ENCODE measurements around the genes PRMT1, CPT1C and IZUMO2.

GRCh38 chr19:49676911-49677850, at the start of gene PRMT1:
Gene PRMT1 (plus strand): TSS chr19:49677271.
- PRO-cap: bidirectional peak, plus-strand start at chr19:49677235, minus-strand start at chr19:49677272

GRCh38 chr19:49690848-49691742, at the start of gene CPT1C:
Gene CPT1C (plus strand): TSS chr19:49691116.
- PRO-cap: no peak

GRCh38 chr19:49718423-49718980, 27.6 kb downstream of the CPT1C start:
- PRO-cap: no peak

DNA sequence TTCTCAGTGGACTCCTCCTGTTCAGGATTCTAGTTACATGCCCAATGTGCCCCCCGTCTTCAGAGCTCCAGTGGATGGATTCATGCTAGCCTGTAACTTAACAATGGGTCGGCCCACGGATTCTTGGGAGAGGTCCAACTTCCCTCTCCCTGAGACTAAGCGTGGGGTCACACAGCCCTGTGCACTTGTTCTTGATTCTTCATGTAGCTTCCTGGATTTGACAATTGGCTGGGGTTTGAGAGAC, 246 bp upstream of the TSKS start:
- PRO-cap: no peak

DNA sequence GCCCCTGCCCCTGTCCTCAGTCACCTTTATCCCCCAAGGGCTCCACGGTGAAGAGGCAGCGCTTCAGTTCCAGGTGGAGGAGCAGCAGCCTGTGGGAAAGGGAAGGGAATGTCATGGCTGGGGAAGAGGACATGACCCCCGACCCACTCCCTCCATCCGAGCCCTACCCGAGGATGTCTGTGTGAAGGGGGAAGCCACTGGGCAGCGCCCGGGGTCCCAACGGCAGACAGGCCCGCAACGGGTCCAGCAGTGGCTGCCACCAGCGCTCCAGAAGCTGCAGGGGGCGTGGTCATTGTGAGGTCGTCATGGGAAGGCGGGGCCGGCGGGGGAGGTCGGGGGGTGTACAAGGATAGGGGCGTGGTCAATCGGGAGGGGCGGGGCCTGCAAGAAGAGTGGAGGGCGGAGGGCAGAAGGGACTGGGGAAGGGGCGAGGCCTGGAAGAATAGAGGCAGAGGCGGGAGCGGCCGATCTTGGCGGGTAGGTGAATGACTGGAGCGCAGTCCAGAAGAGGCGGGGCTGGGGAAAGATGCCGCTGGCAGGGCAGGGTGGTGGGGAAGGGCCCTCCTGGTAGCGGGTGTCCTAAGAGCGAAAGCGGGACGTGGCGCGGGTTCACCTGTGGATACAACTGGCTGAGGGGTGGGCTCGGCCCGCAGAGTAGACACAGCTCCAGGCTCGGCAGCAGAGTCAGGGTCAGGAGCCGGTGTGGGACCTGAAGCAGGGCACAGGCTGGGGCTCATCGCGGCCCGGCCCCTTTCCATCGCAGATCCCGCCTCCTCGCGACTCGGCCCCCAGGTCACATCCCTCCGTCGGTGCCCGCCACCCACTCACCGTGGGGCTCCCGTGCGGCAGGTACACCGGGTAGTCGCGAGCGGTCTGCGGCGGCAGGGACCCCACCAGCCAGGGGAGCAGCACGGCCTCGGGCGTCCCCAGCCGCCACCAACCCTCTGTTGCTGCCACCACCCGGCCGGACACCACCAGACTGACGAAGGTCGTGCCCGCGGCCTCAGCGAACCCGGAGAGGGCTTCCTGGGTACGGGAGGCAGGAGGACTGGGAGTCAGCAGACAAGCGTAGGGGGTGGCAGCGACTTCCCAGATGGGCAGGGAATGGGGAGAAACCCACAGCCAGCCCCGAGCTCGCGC, 4.2 kb downstream of the FUZ start:
- PRO-cap: no peak

GRCh38 chr19:49809690-49809821, 3.5 kb downstream of the FUZ start:
- PRO-cap: no peak

GRCh38 chr19:49812599-49812990, 497 bp downstream of the FUZ start:
- PRO-cap: no peak

- PRO-cap: no peak
Observed at GRCh38 chr19:49828963-49829319, 10.9 kb downstream of the MED25 start.

DNA sequence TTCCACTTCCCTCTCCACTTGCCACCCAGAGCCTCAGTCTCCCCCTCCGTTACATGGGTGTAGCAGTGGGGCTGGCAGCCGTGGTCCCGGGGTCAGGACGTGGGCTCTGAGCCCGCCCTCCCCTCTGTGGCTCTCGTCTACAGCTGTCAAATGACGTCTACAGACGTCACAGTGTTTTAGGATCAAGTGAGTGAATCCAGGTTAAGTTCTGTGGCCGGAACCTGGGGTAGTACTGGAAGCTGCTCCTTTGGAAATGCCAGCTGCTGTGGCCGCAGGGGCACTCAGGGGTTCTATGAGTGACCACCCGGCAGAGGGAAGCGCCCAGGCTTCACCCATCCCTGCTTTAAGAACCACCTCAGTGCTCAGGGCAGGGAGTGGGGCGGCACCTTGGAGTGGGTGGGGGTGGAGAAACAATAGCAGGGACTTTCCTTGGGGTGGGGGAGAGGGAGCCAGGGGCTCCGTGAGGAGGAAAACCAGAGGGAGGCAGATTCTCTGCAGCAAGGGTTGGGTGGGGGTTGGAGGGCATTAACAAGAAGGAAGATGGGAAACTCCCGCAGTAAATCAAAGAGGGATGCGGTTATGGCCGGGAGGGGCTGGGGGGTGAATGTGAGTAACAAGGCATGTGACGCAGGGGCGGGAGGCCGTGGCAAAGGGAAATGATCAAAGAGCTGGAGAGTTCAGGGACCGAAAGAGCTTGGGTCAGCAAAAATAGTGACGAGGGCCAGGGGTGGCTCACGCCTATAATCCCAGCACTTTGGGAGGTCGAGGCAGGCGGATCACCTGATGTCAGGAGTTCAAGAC, 836 bp upstream of the IL4I1 start:
- PRO-cap: no peak

DNA sequence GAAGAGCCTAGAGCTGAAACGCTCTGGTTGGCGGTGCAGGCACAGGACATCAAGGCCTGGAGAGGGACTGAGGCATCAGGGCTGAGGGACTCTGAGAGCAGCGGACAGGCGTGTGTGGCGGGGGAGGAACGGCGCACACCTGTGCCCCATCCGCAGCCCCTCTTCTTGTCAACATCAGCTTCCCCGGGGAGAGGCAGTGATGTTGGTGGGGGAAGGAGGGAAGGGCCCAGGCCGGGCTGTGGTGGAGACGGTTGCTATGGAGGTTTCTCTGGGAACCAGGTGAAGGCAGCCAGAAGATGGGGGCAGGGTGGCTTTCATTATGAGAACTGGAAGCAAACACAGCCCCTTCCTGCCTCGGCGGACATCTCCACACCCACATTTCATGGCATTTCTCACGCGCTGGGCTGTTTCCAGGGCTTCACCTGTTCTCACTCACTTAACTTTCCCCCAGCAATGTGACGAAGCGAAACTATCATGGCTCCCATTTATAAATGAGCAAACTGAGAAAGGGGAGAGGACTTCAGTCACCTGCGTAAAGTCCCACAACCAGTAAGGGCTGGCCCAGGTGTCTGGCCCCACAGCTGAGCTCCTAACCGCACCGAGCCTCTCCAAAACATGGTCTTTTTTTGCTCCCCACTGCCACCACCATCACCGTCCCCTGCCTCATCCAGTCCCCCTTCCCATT, 8.1 kb upstream of the ATF5 start:
- PRO-cap: bidirectional peak, plus-strand start at position 222 of the sequence, minus-strand start at position 173 of the sequence; bidirectional peak, plus-strand start at position 523 of the sequence, minus-strand start at position 457 of the sequence

- PRO-cap: no peak
Observed at GRCh38 chr19:49928567-49928997, 423 bp upstream of the ATF5 start.

GRCh38 chr19:49930376-49931639, 1.5 kb upstream of the NUP62 start:
- PRO-cap: no peak

DNA sequence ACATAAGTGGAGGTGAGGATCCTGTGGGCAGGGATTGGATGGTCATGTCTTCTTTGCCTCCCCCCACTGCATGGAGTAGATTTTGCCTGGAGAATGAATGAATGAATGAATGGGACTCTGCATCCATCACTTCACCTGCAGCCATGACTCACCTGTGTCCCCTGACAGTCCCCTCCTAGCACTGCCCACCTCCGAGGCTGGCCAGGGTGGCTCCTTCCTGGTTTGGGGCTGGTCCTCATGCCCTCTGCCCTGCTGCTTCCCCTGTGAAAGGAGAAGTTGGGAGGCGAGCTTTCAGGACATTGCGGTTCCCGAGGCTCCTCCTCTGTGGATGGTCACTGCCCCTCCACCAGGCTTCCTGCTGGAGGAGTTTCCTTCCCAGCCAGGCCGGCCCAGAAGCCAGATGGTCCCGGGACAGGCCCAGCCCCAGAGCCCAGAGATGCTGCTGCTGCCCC, 8.3 kb upstream of the SIGLEC11 start:
- PRO-cap: no peak

DNA sequence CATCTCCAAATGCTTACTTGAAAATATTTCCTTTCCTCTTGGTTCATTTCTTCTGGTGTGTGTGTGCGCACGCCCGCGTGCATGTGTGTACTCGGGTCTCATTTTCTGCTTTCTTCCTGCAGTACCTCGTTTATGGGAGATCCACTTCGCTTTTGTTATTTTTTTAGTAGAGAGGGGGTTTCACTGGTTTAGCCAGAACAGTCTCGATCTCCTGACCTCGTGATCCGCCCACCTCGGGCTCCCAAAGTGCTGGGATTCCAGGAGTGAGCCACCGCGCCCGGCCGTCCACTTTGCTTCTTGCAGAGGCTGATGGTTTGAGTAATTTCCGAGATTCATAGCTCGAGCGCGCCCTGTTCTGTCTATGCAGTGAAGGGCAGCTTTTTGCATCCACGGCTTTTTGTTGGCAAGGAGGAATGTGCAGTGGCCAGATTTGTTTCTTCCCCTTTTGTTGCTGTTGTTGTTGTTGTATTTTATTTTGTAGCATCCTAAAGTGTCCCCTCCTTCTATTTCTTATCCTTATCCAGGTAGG, 26.0 kb downstream of the IZUMO2 start:
- PRO-cap: no peak

- PRO-cap: no peak
Observed at GRCh38 chr19:50162908-50163539, at the start of gene IZUMO2. Gene IZUMO2 (minus strand): TSS chr19:50163281.

GRCh38 chr19:50187572-50188367, 15.7 kb upstream of the MYH14 start:
- PRO-cap: no peak

GRCh38 chr19:50267862-50268411, 61.2 kb downstream of the KCNC3 start:
- PRO-cap: no peak

GRCh38 chr19:50290699-50291168, 38.4 kb downstream of the KCNC3 start:
- PRO-cap: no peak

GRCh38 chr19:50347091-50347578, 18.0 kb upstream of the KCNC3 start:
- PRO-cap: no peak

DNA sequence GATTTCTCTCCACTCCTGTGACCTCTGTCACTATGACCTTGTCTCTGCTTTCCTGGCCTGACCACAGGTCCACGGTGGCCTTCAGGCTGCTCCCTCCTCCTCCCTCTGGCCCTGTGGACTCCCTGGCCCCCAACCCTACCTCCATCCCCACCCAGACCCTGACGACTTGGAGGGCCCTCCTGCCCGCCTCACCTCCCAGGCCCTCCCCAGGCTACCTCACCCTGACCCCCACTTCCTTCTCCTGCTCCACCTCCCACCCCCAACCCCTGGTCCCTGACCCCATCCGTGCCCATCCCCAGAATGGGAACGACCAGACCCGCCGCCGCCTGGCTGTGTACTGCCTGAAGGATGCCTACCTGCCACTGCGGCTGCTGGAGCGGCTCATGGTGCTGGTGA, 12.1 kb upstream of the SPIB start:
- PRO-cap: no peak

Data from SP-49 (cell line).